ENCODE results near the gene ATR.

DNA sequence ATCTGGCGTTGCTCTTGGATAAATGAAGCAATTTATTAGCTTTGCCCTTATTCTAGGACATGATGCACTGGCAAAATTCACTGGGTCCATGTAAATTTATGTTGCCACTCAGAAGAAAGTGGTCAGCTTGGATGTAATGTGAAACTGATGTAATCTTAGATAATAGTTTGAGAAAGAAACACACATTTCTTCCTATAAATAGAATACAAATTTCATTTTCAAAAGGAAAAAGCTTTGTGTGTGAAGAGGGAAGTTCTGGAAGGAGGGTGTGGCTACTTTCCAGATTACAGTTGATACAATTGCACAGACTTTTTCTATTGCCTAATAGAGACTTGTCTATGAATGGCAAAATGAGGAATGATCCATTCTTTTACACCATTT, 23.3 kb upstream of the ATP1B3 start:
- PRO-cap, 3 experiments = no peak in any of the 3 experiments

DNA sequence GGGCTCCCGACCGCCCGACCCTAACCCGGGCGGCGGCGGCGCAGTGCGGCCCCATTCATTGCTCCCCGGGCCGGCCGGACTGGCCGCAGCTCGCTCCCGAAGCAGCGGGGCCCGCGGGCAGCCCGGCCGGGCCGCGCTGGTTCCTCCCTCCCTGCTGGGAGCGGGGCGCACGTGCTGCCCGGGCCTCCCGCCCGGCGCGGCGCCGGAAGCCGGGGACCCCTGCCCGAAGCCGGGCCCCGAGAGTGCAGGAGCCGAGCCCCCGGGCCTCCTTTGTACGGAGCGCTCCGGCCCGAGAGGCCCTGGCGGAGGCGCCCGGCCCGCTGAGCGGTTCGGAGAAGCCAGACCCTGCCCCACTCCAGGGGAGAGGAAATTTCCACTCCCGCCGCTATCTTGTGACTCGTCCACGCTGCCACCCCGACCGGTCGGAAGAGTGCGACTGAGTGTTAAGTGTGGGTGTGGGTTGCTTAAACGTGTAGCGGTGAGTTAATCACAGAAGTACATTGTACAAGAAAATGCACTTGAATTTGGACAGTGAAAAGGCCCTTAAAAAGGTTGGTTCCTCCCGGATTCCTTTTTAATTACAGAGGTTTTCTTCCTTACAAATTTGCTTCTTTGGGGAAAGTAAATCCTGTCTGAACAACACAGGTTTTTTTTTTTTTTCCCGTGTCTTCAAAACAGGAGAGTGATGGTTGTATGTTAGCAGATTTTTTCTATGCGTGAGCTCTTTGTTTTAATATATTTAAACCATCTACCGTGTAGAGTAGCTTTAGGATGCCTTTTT, 759 bp downstream of the ATP1B3 start:
- PRO-cap, 3 experiments = no peak in any of the 3 experiments

- PRO-cap, 3 experiments = no peak in any of the 3 experiments
Measured at GRCh38 chr3:141913560-141913908, 37.1 kb downstream of the ATP1B3 start.

GRCh38 chr3:141921127-141921815, 44.8 kb downstream of the ATP1B3 start:
- PRO-cap, 3 experiments = no peak in any of the 3 experiments

DNA sequence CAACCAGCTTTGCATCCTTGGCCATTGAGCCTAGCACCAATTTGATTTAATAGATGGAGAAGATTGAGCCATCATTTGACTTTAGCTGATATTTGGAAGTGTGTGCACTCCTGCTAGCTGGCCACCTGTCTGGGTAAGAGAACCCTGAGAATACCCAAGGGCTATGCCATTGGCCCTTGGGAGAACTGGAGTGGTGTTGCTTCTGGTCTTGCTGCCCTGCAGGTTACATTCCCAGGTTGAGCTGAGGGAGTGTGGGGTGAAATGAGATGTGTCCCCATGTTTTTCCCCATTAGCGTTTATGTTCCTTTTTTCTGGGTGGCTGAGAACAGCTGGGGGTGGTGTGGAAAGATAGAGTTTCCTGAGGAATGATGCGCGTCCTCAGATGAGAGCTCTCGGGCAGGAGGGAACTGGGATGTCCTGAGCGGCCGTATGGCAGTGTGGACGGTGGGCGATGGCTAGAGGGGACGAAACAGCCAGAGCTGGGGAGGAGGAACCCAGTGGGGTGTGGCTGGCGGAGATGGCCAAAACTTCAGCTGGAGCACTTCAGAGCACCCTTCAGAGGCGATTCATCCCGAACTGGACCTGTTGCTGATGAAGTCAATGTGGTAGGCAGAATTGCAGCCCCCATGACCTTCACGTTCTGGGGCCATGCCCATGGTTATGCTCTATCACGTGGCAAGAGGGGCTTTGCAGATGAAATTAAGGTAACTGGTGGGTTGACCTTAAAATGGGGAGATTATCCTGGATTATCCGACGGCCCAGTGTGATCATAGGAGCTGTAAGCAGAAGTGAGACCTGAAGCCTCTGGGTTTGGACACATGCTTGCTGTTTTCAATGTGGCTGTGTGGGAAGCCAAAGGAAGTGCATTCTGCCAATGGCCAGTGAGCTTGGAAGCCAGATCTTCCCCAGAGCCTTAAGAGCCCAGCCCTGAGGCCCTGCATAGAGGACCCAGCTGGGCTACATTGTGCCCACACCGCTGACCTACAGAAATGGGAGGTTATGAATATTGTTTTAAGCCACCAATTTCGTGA, 52.2 kb downstream of the ATP1B3 start:
- PRO-cap, 3 experiments = no peak in any of the 3 experiments

DNA sequence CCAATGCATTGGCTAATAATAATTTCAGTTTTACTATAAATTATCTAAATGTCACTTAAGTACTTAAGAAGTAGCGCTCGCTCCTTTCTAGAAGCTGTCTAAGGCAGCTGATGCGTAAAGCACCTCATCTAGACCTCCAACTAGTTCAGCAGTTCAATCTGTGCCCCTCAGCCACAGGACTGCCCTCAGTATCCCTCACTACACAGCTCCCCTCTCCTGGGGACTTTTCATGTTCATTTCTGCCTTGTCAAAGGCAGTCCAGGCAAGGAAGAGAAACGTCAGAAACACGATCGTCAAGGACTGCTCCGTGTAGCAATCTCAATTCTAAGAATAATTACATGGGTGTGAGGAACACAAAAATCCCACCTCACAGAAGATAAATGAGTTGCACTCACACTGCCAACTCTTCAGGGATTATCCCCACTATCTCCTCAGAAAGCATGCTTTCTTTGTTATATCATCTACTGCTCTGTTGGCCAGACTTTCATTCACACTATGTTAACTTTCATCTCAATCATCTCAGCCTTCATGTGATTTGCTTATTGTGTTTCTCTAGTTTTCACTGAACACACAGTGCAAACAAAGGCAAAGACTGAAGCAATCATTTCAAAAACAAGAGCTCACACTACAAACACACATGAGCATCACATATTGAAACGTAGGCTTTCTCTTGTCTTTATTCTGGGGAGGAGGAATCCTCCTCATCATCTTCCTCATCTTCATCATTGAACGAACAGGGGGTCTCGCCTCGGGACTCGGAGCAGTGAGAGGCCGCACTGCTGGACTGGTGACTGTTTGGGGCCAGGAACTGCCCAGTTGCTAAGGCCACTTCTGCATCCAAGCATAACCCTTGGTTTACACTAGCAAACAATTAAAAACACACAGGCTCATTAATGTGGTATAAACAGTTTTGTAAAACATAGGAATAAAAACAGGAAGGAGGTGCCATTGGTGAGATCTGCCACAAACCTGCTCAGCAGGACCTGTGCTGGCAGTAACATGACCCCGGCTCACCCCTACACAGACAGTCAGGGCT, 75.7 kb downstream of the ATP1B3 start:
- PRO-cap, 3 experiments = no peak in any of the 3 experiments

- PRO-cap, 3 experiments = peak in 3 of 3 experiments; most common plus-strand start chr3:142579011 (in 3); most common minus-strand start chr3:142578723 (in 3)
Measured at GRCh38 chr3:142577905-142579141, at the start of gene ATR. Gene ATR, minus strand, starts transcription at chr3:142578733.

- PRO-cap, 3 experiments = no peak in any of the 3 experiments
Measured at GRCh38 chr3:142623348-142623733, 27.1 kb downstream of the PLS1 start.

- PRO-cap, 3 experiments = no peak in any of the 3 experiments
Measured at GRCh38 chr3:142940459-142941013, 22.9 kb downstream of the PAQR9 start.

- PRO-cap, 3 experiments = no peak in any of the 3 experiments
Measured at GRCh38 chr3:143002372-143002767, 1.0 kb downstream of the U2SURP start.

DNA sequence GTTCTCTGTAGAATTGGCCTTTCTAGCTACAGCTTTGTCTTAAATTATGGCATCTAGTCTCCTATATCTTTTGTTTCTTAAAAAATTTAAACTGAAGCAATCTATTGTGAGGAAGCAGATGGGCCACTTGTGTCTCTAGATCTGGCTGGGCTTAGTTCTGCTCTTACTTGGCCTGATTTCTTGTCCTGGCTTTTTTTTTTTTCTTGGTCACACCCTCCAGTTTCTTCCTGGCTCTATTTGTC, 31.3 kb downstream of the CHST2 start:
- PRO-cap, 3 experiments = no peak in any of the 3 experiments

- PRO-cap, 3 experiments = no peak in any of the 3 experiments
Measured at GRCh38 chr3:143302281-143302480, 182.6 kb downstream of the CHST2 start.

GRCh38 chr3:143653591-143654029, 194.7 kb downstream of the SLC9A9 start:
- PRO-cap, 3 experiments = no peak in any of the 3 experiments

DNA sequence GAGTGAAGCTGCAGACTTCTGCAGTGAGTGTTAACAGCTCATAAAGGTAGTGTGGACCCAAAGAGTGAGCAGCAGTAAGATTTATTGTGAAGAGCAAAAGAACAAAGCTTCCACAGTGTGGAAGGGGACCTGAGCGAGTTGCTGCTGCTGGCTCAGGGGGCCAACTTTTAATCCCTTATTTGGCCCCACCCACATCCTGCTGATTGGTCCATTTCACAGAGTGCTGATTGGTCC, 937.9 kb downstream of the DIPK2A start:
- PRO-cap, 3 experiments = no peak in any of the 3 experiments

DNA sequence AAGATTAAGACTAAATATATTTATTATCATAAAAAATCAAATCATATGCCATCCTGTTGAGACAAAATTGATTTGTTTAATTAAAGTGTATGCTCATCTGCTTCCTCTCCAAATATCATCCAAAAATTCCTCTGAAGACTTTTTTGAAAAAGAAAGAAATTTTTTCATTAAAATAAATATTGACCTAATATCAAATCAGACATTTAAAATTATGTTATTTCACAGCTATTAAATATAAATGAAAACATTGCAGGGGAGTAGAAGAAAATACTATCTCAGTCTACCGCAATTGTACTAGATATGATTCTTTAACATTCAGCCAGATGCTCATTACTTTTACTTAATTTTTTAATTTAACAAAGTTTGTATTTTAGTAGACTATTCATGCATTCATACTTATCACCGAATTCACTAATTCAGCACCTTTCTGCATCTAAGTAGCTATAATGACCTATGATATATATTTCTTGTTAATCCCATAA, 724.6 kb downstream of the PLOD2 start:
- PRO-cap, 3 experiments = no peak in any of the 3 experiments

- PRO-cap, 3 experiments = no peak in any of the 3 experiments
Measured at GRCh38 chr3:146143725-146144503, 17.1 kb downstream of the PLOD2 start.

DNA sequence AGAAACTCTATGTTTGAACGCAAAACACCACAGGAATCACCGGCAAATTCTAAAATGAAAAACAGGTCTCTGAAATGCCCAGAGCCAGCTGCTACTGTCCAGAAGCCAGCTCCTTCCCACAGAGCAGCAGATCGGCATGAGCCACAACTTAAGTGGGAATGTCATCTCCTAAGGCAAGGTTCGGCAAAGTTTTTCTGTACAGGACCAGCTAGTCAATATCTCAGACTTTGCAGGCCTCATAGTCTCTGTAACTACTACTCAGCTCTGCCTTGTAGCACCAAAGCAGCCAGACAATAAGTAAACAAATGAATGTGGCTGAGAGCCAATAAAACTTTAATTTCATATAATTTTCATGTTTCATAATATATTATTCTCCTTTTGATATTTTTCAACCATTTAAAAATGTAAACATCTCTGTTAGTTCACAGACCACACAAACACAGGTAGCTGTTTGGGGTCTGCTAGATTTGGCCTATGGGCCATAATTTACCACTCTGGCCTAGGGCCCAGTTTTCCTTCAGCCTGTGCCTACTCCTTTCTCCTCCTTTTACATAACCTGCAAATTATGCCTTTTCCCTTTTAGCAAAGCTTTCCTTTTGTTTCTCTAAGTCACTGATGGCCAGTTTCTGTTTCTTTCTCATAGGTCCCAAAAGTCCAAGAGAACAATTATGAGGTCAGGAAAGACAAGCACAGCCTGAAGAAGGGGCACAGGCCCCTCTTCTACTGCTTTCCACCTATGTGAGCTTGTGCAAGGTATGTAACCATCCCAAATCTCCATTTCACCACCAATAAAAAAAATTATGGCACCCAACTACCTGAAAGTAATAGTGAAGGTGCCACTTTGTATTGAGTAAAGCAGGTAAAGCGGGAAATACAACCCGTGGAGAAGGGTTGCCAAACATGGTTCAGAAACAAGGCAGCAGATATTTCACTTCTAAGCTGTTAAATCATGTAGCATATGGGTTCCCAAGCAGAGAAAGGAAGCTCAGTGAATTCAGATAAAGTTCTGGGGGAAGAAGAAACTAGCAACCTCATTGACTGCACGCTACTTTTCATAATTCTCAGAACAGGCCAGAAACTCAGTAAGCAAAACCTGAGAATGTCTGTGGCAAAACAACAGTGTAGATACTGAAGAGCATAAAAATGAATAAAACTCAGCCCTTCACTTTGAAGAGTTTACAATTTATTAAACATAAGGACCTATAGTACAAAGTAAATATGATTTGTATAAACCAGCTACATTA, 4.4 kb downstream of the PLOD2 start:
- PRO-cap, 3 experiments = peak in 1 of 3 experiments; most common minus-strand start position 253 of the sequence (in 1)

DNA sequence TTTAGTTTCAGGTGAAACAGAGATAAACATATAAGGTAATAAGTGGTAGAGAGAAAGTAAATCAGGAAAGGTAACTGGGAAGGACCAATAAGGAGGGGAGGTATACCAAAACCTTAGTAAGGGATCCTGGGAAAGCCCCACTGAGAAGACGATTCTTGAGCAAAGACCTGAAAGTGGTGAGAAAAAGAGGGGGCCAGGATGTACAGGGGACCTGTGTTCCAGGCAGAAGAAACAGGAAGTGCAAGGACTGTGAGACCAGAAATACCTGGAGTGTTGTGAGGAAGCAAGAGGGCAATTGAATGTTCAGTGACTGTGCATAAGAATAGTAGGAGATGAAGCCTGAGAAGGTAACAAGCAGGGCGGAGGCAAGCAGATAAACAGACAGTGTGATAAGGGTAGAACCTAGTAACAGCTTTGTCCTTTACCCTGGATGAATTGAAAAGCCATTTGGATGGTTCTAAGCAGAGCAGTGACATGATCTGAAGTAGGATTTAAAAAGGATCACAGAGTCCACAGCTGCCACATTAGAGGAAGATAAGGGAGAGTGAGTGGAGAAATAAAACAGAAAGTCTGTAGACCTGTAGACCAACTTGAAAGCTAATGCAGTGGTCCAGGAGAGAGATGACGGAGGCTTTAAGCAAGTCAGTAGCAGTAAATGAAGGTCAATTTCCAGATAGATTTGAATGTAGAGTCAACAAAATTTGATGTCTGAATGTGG, 4.0 kb upstream of the PLOD2 start:
- PRO-cap, 3 experiments = no peak in any of the 3 experiments

DNA sequence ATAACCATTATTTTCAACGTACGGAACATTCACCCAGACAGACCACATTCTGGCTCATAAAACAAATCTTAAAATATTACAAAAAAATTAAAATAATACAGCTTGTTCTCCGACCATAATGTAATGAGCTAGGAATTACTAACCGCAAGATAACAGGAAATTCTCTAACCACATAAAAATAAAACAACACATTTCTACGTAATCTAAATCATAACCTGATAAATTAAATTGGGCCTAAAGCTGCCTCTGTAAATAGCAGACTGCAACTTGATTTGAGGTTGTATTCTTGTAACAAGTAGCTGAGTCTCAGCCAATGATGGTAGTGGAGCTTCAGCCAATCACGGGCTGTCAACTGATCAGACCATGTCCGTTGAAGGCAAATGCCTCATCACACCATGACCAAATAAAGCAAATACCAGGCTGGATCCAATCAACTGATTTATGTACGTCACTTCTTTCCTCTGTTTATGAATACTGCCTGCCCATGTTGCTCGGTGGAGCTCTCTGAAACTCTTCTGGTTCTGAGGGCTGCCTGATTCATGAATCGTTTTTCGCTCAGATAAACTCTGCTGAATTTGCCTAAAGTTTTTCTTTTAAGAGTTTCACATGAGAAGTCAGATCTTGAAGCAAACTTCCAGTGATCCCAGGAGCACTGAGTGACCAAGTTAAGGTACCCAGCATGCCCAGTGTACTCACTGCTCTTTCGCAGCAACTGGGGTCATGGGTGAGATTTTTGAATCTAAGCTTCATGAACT, 9.0 kb downstream of the PLSCR4 start:
- PRO-cap, 3 experiments = no peak in any of the 3 experiments

DNA sequence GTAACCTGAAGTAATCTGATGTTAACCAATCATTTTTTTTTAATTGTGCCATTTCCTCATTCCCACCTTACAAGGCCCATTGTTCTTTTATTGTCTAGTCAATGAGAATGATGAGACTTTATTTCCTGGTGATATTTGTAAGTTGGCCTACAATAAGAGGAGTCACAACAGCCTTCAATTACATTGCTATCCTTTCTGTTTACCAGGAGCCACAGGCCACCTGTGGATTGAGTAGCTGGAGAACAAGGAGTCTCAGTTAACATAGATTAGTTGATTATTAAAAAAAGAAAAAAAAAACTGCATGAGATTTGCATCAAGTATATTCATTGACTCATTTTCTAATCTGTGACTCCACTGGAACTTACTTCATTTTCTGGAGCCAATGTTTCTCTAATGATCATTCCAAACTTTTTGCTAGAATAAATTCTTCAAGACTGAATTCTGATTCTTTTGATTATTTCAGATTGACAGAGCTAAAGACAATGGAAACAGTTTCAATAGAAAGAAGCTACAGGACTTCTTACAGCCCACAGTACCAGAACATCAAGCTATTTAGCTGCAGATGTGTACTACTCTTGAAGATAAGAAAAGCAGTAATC, 37.4 kb downstream of the PLSCR1 start:
- PRO-cap, 3 experiments = no peak in any of the 3 experiments